Measurements from ENCODE around the gene HADHB.

DNA sequence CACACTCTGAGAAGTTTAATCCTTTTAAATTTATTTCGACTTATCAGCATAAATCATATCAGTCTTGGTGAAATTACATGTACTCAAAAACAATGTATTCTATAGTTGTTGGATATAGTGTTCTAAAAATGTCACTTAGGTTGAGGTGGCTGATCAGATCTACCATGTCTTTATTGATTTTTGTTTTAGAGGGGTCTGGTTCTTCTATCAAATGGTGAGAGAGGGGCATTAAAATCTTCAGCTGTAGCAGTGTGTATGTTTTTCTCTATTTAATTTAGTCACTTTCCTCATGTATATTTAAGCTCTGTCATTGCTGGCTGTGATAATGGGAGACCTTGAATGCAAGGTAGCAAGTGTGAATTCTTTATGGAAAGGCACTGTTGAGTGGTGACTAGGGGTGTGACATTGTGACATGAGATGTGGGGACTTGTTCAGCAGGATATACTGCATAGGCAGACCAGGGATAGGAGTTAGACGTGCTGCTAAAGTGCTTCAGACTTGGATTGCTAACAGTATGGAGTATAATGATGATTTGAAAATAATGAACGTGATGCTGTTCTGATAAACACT, 134.9 kb downstream of the NCOA1 start:
- PRO-cap = no peak

DNA sequence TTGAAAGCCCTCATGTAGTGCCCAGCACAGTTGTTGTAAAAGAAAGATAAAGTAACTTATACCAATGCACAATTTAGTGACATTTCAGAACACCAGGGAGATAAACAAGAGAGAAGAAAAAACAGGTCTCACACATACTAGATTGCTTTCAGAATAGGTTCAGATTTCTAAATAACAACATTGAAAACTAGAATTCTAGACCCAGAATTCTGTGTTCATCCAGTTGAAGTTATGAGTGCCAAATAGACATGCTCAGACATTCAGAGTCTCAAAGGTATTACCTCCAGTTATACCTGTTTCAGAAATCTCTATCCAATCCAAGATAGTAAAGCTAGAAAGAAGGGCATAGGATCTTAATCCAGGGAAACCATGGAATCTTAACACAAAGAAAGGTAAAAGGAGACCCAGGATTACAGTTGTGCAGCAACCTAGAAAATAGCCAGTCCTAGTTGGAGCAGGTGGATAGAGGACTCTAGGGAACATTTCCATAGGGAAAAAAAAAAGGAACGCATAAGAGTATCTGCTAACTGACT, 124.8 kb downstream of the PTRHD1 start:
- PRO-cap = no peak

DNA sequence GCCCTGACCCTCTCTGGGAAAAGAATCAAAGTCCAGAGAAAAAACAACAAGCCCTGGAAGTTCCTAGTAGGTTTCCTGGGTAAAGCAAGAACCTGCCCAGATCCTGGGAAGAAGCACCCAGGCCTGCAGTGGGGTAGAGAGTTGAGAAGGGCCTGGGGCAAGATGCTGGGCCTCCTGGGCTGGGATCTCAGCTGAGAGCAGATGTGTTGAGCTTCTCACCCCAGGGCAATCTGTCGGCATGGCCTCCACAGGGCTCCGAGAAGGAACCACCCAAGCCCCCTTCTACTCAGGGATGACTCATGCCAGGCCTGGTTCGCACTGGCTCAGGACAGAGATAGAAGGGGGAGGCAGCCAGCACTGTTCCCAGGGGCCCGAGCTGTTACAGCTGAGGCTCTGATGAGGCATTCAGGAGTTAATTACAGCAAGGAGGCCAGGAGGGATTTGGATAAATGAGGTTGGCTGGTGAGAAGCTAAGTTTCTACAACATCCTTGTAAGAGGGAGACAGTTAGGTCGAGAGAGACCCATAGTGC, 62.5 kb downstream of the CENPO start:
- PRO-cap = no peak

DNA sequence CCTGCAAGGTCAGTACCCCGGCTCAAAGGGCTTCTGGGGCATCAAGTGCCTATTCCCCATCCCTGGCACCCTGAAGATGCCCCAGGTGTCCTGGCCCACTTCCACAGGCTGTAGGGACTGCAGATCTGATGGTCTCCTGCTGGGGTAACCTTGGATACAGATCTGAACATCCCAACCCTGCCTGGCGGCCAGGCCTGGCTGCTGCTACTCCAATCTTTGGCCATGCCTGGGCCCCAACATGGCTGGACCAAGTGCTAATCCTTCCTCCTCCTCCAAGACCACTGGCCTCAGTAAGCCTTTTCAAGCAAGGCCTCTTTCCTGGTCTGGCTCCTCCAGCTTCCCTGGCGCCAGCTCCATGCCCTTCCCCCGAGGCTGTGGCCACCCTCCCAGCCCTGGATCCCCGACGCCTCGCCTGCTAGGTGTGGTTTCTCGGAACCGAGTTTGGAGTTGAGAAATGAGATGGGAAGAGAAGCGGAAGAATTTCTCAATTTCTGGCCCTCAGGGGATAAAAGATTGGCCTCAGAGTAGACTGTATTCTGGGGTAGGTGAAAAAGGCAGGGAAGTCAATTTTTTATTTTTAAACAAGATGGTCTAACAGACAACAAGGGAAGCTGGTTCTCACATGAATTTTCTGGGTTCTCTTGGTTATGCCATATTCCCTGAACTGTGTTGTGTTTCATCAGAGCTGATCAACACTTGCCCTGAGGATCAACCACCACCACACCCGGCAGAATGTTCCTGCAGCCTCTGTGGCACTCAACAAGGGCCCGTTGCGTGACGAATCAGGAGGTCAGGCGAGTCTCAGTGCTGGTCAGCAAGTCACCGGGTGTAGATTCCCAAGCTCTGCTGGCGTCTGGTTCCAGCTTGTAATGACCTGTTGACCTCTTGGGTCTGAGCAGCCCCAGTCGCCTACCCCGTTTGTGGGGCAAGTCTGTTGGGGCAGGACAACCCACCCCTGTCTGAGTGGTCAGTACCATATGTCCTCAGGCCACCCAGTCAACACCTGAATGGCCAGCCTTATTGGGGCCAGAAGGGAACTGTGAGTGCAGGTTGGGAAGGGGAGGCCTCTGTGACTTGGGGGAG, 46.3 kb downstream of the ADCY3 start:
- PRO-cap = no peak

GRCh38 chr2:24920412-24920843, 391 bp upstream of the ADCY3 start:
- PRO-cap = no peak

DNA sequence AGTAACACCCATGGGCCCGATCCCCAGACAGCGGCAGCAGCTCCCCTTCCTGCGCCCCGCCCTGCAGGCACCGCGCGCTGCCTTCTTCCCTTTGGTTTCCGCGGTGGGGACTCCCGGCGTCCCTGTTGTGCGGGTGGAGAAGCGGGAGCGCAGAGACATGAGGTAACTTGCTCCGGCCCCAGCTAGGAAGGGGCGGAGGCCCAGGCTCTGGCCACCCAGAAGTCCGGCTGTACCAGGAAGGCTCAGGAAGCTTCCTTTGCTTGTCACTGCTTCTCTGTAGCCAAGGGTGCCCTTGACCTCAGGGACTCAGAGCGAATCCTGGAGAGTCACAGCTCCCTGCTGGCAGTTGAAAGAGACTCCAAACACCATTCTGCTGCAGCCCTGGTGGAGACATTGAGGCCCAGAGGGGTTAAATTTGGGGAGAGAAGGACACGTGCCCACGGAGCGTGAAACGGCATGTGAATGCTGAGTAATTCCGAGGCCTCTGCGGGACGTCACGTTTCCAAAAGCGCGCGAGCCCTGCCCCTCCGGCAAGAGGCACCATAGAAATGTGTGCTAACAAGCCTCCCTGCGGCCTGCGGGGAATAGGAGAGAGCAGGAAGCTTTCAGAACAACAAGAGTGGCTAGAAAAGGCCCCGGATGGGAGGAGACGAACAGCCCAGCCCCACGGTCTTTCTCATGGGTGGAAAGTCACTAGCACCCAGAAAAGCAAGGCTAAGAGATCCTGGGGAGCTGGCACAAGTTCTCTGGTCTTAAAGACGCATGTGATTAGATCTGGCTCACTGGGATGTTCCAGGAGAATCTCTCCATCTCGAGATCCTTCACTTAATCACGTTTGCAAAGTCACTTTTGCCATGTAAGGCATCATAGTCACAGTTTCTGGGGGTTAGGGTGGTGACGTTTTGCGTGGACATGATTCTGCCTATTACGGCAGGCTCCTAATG, 6.8 kb upstream of the ADCY3 start:
- PRO-cap = no peak

GRCh38 chr2:25243834-25244665, 75.7 kb upstream of the POMC start:
- PRO-cap = no peak

GRCh38 chr2:25247086-25247341, 78.6 kb upstream of the POMC start:
- PRO-cap = no peak

DNA sequence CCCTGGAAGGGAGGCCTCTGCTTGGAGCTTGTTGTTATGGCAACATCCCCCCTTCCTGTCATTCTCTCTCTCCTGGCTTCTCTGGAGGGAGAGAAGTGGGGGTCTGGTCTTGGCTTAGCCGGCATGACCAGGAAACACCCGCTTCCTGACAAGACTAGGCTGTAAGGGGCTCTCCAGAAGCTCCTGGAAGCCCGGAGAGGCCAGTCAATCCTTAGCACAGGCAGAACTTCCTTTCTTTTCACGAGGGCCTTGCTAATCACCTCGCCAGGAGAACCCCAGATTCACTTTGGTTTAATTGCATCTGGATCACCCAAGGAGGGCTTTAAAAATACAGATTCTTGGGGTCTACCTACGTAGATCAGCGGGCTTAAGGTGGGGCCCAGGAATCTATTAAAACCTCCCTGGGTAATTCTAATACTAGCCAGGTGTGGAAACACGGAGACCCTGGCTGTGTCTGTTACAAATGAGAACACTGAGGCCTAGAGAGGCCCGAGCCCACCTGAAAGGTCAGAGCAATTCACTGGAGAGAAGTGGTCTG, 84.2 kb downstream of the DNMT3A start:
- PRO-cap = no peak

GRCh38 chr2:25291030-25291604, 50.6 kb downstream of the DNMT3A start:
- PRO-cap = bidirectional peak, plus-strand start at chr2:25291368, minus-strand start at chr2:25291187

DNA sequence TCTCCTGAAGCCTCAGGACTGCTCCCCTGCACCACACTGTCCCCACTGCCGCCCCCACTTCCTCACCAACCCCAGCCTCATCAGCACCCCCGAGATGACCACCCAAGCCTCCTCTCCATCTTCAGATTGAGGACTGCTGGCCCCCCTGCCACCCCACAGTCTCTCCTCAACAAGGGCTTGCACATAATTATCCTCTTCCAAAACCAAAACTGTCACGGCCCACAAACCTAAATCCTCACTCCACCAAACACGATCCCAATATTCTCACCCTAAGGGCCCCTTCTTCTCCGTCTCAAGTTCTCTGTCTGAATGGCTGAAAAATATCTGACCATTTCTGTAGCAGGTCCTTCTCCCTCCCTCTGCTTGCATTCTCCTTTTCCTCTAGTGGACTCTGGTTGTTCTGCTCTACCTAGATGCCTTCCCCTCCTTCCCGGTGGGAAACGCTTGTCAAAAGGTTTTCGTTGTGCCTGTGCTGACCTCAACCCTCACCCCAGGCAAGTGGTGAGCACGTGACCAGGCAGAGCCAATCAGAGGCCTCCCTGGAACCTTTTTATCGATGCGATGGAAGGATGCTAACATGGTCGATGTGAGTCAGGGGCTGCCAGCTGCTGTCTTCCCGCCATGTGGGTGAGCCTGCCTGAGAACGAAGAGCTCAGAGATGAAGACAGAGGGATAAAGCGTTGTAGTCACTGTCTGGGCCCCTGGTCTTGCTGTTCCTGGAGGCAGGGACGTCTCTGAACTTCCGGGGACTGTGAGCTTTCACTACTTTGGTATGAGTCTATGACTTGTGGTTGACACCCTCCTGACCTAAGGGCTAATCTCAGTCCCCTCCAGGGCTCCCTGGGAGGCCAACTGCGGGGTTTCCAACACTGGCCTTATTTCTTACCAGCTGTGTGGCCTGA, 18.9 kb downstream of the DNMT3A start:
- PRO-cap = no peak

GRCh38 chr2:25810121-25810984, 67.9 kb downstream of the ASXL2 start:
- PRO-cap = no peak

DNA sequence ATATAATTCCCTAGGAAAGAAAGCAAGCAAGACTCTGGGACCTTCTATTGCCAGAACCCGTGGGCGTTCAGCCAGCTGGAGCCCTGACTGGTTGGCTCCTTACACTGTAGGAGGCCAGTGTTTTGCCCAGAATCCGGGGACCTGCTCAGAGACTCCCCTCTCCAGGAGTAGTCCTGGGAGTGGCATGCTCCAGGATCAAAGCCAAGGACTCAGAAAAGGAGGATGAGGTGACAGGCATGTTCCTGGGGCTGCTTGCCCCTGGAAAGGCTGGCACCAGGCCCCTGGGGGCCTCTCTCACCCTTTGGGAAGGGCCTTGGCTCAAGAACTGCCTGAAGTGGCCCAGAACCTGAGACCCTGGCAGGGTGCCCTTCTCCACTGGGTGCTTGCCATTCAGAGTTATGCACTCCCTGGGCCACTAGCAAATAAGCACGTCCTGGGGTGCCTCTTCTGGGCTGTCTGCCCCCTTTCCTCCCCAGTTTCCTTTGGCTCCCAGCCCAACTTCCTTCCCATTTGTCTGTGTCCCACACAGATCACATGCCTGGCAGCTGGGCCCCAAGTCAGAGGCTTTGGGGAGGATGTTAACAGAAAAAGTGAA, 19.6 kb upstream of the KIF3C start:
- PRO-cap = no peak

DNA sequence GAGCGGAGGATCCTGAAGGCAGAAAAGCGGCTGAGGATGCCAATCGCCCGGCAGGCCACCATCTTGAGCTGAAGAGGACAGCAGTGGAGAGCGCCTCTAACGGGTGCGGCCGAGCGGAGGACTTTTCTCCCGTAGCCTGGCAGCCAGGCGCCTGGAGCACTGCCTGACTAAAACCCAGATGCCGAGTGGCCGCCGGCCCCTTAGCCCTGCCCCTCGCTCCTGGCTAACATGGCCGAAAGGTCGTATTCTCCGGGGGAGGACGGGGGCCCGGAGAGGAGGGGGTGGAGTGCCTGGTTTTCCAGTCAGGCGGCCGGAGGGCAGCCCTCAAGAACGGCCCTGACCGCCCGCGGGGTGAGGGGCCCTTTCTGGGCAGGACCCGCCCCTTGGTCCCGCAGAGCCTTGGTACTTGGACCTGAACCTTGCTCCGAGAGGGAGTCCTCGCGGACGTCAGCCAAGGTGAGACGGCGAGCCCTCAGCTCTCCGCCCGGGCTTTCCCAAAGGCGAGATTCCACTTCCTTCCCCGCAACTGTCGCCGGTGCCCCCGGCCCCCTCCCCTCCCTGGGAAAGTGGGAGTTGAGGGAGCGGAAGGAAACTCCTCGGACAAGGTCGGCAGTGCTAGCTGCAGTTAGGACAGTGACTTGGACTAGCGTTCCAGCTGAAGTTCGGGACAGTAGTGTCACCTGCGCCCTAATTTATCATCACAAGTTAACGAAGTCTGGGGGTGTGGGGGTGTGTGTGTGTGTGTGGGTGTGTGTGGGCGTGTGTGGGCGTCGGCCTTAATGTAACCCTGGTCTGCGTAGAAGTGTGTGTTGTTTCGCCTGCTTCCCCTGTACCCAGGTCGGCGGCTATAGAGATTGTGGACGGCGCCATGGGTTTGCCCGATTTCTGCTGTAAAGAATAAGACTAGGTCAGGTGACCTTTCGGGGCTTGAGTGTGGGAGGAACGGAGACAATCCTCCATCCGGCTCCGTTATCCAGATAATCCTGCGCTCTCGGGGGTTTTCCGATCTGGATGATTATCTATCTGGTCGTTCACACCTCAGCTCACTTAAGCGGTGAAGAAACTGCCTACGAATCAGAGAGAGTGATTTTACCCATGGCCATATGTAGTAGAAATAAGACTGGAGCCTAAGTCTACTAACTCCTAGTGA, at the start of gene HADHB:
TSS of gene HADHB (plus strand) at position 405 of the 1,150 bp plus-strand sequence.
- PRO-cap = bidirectional peak, plus-strand start at position 434 of the sequence, minus-strand start at position 85 of the sequence

DNA sequence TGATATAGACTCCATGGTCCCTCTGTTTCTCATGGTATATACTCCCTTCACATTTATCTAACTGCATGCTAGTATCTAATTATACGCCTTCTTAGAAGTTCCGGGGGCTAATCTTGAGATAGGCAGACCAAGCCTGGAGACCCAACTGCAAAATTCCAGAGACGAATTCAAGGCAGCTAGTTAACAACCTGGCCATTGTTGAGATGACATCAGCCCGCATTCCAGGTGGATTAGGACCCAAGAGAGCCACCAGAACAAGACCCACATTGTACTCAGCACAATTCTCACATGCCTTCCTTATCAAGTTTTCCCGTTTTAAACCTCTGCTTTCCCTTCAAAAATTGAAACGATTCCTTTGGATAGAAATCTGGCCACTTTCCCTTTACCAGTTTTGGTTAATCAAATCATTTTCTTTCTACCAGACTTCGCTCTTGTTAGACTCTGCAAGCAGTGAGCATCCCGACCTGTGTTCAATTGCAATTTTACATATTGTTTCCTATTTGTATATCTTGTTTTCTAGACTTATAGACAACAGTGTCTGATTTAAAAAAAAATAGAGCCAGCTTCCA, 6.2 kb upstream of the SELENOI start:
- PRO-cap = no peak

- PRO-cap = unidirectional peak, plus-strand start at chr2:26345356; bidirectional peak, plus-strand start at chr2:26345421, minus-strand start at chr2:26345397; bidirectional peak, plus-strand start at chr2:26345601, minus-strand start at chr2:26345590; bidirectional peak, plus-strand start at chr2:26346146, minus-strand start at chr2:26345770
These were observed 560 bp upstream of the SELENOI start for GRCh38 chr2:26345256-26345910.

GRCh38 chr2:26347282-26347738, 721 bp upstream of the ADGRF3 start:
- PRO-cap = no peak

DNA sequence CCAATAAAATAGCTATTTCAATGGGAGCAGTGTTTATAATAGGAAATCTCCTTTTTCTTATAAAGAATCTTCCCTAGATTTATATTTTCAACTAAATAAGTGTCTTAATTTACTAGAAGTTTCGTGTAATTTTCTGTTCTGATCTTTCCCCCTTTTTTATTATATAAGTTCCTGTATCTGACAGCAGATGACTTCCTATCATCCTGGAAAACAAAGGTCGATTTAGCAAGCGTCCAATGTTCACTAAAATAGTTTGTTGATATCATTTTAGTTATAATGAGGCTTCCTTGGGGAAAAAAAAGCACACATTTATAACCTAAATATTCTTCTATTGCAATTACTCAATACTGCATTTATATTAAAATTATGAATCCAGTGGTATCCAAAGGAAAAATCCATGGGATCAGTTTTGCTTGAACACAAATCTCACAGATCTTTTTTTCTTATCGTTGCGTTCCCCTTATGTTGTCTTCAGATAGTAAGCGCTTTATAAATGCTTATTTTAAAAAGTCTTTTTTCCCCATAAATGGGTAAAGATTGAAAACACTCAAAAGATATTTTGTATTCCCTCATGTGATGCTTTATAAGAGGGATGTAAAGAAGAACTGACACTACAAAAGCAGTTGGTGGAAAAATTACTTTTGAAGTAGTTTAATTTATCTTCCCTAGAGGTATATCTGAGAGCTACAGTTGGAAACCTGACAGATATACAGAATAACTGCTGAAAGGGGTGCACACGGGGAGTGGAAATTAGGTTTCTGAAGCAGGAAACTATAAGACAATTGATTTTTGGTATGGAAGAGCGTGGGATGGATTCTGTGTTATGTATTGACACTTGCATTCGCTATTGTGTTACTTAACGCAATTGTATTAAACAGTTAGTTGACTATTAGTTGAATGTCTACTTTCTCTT, 1.4 kb upstream of the ADGRF3 start:
- PRO-cap = no peak

DNA sequence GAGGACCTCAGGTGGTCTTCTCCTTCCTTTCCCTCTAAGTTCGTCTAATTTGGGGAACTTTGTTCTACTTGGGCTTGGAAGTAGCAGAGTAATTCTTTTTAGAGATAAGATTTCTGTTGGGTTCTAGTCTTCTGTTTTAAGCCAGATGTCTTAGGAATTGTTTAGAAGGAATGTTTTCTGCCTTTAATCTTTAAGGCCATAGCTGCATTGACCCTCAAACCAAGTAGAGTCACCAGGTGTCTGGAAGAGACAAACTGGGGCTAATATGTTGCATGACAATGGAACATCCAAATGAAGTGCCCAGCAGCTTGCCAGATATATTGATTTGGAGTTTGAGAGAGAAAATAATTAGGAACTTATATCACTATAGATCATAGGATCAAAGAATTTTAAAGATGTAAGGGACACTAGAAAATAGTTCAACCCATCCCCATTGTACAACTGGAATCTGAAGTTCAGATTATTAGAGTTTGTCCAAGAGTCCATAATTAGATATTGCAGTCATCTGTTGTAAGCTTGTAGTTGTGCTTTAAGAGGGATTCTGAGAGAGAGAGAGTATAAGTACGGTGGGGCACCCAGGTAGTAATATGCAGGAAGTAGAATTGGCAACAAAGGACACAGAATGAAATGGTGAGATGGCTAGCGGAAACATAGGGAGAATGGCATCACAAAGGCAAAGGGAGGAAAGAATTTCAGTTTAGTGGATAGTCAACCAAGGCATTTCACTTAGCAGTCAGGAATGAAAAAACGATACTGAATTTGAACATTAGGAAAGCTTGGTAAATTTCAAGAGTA, 19.8 kb upstream of the DRC1 start:
- PRO-cap = no peak

GRCh38 chr2:26438560-26438980, 36.9 kb downstream of the DRC1 start:
- PRO-cap = no peak

Data from A673 (cell line).